Skeletal muscle cell (primary cell): ENCODE measurements around the gene GARNL3.

DNA sequence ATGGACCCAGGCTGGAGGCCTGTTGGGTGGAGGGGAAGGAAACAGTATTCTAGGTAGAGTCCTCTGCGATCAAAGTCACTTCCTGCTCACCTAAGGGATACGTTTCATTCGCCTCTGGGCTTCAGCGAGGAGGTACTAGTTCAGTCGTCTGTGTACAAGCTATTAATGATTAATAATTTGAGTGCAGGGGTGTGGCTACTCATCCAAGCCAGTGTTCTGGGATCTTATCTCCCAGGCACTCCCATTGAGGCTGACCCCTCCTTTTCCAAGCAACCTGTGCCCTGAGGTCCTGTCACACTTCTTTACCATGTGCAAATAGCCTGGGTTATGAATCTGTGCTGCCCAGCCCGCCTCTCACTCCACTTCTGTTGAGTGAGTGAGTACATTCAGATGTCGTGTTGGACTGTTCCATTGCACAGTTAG lies 25.3 kb downstream of the RALGPS1 start:
- RRBS, result no CpG with 5 or more reads among the region's 7 CpGs

- RRBS, result no CpG with 5 or more reads among the region's 3 CpGs
Observed at GRCh38 chr9:127099147-127099549, 23.3 kb downstream of the ANGPTL2 start.

DNA sequence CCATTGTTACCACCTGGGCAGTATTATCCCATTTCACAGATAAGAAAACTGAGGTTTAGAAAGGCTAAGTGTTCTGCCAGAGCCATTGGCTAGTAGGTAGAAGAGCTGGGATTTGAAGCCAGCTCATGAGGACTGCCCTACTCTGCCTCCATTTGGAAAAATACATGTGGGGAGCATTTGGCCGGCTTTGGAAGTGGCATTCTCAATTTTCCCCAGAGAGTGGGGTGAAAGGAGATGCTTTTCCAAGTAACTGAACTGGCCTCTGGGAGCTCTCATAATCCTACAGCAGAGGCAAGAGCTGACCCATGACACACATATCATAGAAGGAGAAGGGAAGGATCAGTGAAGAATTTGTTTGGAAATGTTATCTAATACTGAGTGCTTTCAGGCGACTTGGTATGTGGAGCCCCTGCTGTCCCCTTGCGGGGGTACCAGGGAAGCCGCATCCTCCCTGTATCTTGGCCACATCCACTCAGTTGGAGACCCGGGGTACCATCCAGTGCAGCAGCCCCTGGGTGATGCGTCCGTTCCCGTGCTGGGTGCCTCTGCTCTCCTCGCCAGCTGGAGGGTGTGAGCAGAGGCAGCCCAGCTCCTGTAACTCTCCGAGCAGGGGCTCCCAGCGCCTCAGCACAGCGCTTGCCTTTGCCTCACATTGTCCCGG lies 1.1 kb downstream of the ANGPTL2 start:
- RRBS, result no CpG with 5 or more reads among the region's 13 CpGs

GRCh38 chr9:127159122-127159948 lies 36.9 kb upstream of the ANGPTL2 start:
- RRBS, result no CpG with 5 or more reads among the region's 7 CpGs

DNA sequence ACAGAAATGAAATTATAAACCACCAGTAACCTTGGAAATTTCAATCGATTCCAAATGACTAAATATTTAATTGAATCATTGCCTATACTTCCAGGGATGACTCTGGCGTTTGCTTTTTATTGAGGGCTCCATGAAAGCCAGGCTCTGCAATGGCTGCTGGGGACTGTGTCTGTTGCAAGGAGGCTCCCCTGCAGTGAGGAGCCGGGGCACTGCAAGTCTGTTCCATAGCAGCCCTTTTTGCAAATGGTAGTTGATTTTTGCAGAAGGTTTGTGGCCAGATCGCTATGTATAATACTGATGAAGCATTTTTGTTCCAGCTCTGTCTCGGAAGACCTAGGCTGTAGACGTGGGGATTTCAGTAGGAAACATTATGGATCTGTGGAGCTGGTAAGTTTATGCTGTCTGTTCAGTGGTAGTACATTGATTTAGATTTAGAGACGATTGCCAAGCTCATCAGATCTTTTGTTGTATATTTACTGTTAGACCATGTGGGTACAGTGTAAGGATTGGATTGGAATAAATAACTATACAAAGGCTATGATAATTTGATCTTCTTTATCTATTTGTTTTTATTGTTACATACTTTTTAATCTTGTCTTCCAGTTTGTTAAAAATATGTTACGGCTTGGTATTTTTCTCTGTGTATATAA lies at the start of gene GARNL3:
Gene GARNL3, plus strand, starts transcription at position 140 of the 650 bp plus-strand sequence.
- RRBS, result no CpG with 5 or more reads among the region's 8 CpGs

GRCh38 chr9:127363003-127363634 lies 33.9 kb upstream of the SLC2A8 start:
- RRBS, result no CpG with 5 or more reads among the region's 4 CpGs

- RRBS, result no CpG with 5 or more reads among the region's 14 CpGs
Observed at GRCh38 chr9:127384084-127384909, 12.7 kb upstream of the SLC2A8 start.

DNA sequence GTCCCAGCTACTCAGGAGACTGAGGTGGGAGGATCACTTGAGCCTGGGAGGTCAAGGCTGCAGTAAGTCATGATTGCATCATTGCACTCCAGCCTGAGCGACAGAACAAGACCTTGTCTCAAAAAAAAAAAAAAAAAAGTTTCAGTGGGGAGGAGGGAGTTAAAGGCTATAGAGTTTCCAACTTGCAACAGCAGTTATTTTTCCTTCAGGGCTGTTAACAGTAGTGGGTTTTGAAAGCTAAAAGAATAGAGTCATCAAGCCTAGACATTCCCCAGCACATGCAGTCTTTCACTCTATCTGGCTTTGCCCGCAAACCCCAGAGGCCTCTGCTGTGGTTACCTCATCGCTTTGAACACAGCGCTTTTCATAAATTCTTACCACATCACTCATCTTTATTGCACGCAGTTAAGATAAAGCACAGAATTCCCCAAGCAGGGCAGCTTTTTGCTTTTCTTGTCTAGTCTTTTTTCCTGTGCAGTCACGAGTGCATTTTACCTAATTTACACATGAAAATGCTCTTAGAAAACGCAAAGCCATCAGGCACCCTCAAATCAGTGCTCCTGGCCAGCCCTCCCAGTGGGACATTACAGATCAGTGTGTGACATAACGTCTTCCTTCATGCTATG lies 8.7 kb upstream of the SLC2A8 start:
- RRBS, result no CpG with 5 or more reads among the region's 8 CpGs

GRCh38 chr9:127445958-127446444 lies 5.2 kb downstream of the RPL12 start:
- RRBS, result no CpG with 5 or more reads among the region's 3 CpGs

GRCh38 chr9:127517662-127518306 lies 51.1 kb downstream of the NIBAN2 start:
- RRBS, result no CpG with 5 or more reads among the region's 13 CpGs

DNA sequence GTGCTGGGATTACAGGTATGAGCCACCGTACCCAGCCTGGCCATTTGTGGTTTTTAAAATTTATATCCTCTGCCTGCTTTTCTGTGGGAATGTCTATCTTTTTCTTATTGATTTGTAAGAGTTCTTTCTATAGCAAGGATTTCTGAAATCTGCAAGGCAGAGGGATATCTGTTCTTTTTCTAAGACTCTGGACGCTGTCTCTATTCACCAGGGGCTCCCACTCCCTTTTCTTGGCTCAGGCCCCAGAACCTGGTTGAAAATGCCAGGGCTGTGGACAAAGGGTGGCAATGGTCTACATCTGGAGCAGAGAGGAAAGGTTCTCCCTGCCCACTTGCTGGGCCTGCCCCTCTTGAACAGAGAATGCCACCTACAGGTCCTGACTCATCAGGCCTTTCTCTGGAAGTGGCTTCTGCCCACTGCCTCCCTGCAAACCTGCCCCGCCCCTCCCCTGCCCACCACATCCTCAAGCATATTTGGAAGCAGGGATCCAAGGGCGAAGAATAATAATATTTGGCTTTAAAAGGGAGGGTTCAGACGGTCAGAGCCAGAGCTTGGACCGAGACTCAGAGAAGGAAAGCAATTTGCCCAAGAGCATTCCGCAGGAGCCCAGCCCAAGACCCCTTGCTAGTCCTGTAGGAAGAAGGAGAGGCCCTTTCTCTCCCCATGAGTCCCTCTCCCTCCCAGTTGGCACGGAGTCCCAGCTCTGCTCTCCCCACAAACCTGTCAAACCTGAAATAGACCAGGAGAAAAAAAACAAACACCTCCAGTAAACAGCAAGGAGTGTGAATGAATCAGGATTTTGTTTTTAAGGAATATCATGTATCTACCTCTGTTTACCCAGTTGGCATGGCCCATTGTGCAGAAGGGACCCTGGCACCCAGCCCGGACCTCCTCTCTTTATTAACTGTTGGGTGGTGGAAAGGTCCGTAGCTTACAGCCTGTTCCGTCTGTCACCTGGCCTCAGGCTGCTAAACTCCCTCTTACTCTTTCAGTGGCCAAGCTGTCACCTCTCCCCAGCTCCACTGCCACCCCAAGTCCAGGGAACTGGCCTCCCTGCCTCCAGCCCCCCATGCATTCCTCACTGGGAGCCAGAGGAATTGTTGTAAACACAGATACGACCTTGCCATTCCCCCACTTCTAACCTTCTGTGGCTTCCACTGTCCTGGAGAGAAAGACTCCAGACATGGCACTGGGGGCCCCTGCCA lies 5.5 kb upstream of the NIBAN2 start:
- RRBS, result no CpG with 5 or more reads among the region's 12 CpGs

DNA sequence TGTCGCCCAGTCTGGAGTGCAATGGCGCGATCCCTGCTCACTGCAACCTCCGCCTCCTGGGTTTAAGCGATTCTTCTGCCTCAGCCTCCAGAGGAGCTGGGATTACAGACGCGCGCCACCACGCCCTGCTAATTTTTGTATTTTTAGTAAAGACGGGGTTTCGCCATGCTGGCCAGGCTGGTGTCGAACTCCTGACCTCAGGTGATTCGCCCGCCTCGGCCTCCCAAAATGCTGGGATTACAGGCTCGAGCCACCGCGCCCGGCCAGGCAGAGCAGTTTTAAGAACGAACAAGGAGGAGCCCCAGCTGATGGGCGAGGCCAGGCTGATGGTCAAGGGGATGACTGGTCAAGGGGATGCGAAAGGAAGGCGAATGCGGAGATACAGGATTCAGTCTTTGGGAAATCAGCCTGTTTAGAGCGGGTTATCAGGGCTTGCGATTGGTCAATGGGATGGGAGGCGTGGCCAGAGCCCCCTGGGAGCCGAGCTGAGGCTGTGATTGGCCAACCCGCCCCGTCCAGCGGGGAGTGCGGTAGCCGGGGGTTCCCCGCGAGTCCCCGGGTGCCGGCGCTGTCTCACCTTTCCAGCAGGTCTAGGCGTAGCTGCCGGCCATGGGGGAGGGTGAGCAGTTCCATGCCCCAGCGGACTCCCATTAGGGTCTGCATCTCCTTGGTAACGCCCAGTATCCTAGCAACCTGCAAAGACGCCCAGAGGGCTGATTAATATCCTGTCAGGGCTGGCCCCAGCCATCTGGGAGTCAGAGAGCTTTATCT lies 7.4 kb upstream of the TOR2A start:
- RRBS, result 17% methylated on average over 4 of the region's 43 CpGs

DNA sequence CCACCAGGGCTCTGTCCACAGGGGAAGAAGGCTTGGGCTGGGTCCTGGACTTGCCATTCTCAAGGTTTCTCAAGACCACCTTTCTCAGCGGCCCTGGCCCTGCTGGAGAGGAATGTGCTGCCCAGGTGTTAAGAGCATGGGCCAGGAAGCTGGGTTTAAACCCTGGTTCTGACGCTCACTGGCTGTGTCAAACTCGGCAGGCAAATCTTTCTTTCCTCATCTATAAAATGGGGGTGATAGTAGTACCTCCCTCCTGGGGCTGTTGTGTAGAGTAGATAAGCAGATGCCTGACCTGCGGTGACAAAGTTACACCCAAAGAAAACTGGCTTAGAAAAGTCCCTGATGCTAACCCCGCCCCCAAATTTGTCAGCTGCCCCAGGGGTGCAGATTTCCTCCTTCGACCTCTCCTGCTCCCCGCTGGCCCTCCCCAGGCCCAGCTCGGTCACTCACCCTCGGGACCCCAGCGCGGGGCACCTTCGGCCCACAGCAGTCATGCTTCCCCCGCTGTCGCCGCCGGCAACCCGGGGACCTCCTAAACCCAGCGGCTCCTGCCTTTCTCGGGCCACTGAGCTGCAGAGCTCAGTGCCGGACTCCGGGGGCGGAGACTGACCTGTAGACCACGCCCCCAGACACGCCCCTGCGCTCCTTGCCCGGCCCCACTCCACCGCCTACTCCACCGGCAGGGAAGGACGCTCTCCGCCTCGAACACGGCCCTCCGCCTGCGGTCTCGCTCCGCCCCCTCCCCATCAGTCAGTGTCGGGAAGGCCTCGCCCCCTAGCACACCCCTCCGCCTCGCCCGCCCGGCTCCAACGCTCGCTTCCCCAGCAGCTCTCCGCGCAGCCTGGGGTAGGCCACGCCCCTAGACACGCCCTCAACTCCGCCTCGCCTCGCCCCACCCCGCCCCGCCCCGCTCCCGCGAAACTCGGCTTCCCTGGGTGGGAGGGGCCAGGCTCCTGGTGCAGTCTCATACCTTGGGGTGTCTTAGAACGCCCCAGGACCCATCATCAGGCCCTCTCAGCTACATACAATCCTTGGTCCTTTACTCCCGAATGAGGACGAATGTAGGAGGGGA lies 7.4 kb downstream of the SH2D3C start:
- RRBS, result under 1% methylated on average over 10 of the region's 60 CpGs

DNA sequence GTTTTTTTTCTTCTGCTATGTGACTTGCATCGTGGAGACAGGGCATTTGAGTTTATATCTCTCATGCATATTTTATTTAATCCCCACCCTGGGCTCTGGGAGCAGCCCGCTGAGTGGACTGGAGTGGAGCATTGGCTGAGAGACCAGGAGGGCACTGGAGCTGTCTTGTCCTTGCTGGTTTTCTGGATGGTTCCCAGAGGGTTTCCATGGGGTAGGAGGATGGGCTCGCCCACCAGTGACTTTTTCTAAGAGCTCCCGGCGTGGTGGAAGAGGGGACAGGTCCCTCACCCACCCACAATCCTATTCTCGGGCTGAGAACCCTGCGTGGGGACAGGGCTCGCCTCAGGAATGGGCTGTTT lies 3.7 kb downstream of the CDK9 start:
- RRBS, result no CpG with 5 or more reads among the region's 8 CpGs

DNA sequence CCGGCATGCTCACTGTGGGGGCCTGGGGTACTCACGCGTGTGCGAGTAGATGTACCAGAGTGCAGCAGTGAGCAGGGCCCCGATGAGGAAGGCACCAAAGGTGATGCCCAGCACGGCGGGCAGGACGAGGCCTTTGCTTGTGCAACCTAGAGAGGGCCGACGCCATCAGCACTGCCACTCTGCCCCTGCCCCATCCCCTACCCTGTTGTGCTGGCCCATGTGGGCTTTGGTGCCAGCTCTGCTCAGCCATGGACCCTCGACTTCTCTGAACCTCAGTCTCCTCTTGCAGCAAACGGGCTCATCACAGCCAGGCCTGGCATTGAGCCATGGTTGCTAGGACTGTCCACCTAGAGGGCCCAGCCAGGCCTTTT lies 13.2 kb downstream of the FPGS start:
- RRBS, result no CpG with 5 or more reads among the region's 12 CpGs

GRCh38 chr9:127824986-127826186 lies 22.7 kb downstream of the FPGS start:
- RRBS, result 43% methylated on average over 9 of the region's 58 CpGs

- RRBS, result 11% methylated on average over 10 of the region's 38 CpGs
Observed at GRCh38 chr9:127828020-127829140, 25.7 kb downstream of the FPGS start.

DNA sequence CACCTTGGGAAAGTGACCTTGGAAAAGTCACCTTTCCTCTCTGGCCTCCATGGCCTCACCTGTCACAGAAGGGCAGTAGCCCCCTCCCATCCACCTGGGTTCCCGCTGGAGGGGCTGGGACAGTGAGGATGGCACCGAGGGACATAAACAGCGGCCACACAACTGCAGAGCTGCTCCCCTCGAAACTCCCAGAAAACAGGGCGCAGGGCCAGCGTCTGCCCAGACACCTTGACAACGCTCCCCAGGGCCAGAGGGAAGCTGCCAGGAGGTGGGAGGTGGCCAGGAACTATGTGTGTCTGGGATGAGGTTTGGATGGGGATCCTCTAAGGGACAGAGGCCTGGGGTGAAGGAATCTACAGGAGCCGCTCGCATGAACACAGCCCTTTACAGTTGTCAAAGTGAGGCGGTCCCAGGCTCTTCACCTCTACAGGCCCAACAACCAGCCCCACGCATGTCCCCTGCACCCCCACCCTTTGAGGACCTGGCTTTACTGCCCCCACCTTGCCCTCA lies 2.6 kb downstream of the AK1 start:
- RRBS, result no CpG with 5 or more reads among the region's 11 CpGs

- RRBS, result 32% methylated on average over 3 of the region's 18 CpGs
Observed at GRCh38 chr9:127940968-127941907, 3.6 kb upstream of the DPM2 start.

DNA sequence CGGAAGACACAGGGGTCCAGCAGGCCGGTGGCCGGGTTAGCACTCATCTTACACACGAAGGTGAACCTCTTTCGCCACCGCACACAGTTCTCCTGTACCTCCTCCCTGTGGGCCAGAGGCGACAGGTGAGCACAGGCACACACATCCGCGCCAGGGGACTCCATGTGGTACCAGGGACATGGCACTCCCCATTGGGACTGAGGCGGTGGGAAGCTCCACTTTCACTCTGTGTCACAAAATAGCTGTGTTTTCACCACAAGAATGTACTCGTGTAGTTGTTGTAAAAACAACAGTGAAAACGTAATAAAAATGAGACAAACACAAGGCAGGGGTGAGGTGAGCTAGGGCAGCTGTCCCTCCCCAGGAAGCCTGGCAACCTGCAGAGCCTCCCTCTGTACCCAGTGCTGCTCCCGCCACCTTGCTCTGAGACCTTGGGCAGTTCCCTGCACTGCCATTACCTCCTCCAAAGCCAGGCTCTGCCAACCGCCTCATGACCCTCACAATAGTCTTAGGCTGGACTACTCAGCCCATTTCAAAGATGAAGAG lies 16.2 kb upstream of the DPM2 start:
- RRBS, result no CpG with 5 or more reads among the region's 14 CpGs